RPMI7951 (cell line): ENCODE measurements around a stretch of chr6.

GRCh38 chr6:169707225-169708373 is 5.7 kb downstream of the C6orf120 start:
- RAMPAGE, long total RNA, result no peak

DNA sequence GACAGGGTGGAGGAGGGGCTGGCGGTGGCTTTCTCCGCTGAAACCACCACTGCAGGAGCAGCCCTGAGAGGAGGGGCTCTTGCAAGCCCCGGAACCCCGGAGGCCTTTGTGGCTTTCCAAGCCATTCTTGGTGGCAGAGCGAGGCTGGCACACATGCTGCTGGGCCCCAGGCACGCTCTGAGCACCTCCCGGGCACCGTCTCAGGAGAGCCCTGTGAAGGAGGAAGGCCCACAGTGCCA is 170.4 kb downstream of the ERMARD start:
- RAMPAGE, long total RNA, result no peak

- RAMPAGE, long total RNA, result no peak
These were observed 170.9 kb downstream of the ERMARD start for GRCh38 chr6:169922149-169922810.

GRCh38 chr6:169934335-169934898 is 183.0 kb downstream of the ERMARD start:
- RAMPAGE, long total RNA, result no peak

DNA sequence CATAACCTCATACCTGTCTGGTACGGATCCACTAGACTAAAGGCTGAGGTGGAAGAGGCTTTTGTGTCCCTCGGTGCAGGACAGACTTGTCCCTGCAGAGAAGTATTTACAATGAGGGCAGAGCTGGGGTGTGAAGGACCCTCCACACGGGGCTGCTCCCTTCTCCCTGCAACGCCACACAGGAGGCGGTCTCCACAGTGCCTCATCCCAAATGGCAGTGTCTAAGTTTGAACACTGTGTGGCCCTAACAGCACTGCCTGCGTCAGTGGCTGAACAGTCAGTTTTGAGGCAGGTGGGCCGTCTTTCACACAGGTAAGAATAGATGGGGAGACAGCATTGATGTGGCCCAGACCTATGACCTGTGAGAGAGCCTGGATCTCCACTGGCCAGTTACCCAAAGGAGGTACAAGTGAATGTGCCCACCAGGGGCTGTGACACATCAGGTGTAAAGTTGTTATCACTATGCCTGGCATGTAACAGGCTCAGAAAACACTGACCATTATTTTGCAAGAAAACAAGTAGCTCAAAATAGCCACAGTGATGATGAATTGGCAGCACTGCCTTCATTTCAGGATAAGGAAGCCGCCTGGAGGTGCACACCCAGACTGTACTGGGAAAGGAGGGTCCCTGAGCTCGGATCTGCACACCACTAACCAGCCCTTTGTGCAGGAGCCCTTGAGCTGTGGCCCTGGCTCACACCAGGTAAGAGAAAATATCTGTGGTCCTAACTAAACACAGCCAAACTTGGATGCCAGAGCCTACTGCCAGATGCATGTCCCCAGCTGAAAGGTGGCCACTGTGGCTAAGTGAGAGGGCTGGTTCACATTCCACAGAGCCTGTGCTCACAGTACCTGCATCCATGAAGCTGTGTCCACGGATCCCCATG is 246.8 kb downstream of the DLL1 start:
- RAMPAGE, long total RNA, result no peak

DNA sequence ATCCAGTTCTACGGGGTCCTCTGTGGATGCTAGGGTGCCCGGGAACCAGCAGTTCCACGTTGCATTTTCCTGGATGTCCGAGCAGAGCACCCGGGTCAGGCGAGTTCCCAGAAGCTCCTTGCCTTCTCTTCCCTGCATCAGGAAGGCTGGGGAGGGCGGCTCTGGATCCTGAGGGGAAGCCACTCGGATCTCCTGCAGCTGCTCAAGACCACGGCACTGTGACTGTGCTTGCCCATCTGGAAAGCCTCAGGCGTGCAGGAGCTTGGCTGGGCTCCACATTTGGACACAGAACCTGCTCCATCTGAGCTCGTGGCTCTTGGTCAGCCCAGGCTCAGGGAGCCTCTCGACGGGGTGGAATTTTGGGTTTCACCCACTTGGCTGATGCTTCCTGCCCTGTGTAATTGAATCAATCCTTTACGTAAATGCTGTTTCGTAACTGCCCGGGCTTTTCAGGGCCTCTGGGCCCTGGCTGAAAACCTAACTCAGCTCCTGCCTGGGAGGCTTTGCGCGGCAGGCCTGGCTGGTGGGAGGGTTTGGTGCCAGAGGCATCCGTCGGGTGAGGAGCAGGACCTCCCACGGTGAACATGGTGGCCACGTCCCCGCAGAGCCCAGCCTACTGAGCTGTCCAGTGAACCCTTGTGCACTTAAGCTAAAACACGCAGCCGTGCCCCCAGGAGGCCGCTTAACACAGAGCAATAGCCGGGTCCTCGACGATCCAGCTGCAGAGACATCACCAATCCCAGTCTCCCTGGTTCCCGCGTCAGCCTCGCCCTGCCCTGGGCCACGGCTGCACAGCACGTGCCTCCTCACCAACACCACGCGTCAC is 241.1 kb downstream of the DLL1 start:
- RAMPAGE, long total RNA, result no peak

GRCh38 chr6:170146877-170147563 is 143.9 kb downstream of the DLL1 start:
- RAMPAGE, long total RNA, result no peak

- RAMPAGE, long total RNA, result no peak
These were observed 139.2 kb downstream of the DLL1 start for GRCh38 chr6:170151396-170152268.

DNA sequence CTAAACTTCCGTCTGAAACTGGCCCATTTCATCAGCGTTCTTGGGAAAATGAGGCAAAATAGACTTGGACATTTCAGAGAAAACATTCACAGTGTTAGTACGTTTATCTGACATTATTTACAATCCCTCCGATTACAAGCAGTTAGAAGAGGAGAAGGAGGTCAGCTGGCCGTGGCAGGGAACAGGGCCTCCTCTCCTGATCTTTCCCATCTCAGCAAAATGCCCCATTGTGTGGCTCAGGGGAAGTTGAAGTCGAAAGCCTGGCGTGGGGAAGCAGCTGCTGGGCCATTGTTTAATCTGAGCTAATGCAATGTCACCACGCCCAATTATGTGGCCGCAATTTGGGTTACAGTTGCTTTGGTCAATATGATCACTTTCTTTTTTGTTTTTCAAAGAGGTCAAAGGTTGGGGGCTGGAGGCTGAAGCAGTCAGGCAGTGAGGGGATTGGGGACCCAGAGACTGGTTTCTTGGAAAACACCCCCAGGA is 24.9 kb downstream of the DLL1 start:
- RAMPAGE, long total RNA, result no peak

GRCh38 chr6:170279794-170281048 is 10.7 kb downstream of the DLL1 start:
- RAMPAGE, long total RNA, result no peak

- RAMPAGE, long total RNA, result no peak
These were observed 1.9 kb downstream of the DLL1 start for GRCh38 chr6:170288794-170289505.

DNA sequence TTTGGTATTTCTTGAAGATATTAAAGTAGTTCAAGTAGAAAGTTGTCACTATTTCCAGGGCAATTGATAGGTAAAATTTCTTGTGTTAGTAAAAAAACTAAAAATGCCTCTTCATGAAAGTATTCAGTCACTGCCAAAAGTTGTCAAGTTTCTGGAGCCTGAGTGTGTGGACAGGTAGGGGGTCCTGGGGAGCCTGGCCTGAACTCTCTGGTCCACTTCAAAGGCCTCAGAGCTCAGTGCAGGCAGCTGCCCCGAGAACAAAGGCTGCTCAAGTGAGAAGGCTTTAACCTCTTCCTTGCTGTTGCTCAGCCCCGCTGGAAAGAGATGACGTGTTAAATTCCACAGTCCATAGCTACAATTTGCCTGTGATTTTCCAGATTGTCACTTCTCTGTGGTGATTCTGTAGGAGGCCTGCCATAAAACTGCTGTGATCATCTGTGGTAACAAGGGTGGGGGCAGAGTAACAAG is 96.8 kb downstream of the FAM120B start:
- RAMPAGE, long total RNA, result no peak

DNA sequence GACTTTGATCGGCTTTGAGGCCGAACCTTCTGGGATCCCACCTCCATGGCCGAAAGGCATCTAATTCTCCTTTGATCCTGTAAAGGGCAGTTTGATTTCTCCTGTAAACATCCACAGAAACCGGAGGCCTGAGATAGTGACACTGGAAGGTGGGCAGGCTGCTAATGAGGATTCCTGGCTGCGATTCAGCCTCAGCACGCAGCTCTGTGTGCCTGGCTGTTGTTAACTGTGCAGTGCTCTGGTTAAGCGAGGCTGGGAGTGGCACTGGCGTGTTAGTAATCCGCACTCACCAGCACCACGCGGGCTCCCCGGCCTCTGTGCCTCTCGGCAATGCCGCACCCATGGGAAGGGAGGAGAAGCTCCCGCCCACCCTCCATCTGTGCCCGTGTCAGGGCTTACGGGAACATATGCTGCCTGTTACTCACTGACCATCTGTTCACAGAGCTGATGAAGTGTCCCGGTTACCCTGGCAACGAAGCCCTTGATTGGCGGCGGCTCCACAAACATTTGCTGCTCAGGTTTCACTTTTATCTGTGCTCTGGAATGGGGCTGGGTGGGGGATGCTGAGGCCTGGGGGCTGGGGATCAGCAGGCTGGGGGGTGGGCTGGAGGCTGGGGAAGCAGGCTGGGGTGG is 114.8 kb downstream of the PSMB1 start:
- RAMPAGE, long total RNA, result no peak

DNA sequence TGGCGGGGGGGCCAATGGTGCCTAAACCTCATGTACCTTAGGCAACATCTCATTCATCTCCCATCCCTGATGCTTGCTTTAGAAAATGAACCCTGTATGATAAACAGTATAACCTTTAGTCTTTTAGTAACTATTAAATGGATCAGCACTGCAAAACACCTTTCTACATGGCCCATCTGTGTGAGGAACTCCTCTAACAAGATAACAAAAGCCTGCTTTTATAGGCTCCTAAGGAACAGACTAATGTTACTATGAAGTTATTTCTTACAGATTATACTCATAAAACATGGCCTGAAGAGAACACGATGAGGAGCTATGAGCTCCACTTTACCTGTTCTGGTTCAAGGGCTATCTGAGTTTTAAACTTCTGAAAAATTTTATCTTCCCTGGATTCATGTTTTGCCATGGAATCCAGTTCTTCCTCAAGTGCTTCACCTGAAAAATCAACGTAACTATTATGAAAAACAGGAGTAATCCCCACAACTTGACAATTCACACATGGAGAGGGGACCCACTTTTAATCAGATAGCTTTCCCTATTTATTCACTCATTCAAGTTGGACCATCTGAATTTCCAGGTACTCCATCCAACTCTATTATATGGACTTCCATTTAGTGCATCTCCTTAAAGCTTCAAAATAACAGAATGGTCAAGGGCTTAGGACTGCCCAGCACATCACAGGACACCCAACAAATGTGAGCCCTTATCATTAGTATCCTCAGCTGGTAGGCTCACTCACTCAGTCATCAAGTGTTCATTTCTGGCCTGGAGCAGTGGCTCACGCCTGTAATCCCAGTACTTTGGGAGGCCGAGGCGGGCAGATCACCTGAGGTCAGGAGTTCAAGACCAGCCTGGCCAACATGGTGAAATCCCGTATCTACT is 4.5 kb downstream of the PDCD2 start:
- RAMPAGE, long total RNA, result no peak

DNA sequence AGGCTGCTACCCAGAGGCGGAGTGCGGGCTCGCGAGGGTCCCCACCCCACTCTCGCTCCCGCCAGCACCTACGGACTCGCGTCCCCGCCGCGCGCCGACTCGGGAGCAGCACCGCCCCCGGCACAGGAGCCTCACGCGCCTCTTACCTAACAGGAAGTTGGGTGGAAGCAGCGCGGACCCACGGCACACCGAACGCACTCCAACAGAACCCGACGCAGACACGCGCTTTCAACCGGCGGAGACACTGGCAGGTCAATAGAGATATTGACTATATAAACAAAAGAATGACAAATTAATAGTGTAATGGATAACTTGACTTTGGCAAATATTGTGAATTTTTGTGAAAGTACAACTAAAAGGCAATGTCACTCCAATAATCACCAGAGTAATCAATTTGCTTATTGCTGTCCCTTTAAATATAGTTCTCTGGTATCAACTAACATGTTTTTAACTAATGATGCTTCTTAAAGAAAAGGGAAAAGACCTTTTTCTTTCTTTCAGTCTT is 28.1 kb upstream of the PDCD2 start:
- RAMPAGE, long total RNA, result no peak